HTR-8/SVneo (cell line): ENCODE data around the gene CYP11A1.

GRCh38 chr15:73727605-73728027 is 25.5 kb downstream of the INSYN1 start:
- RRBS: no CpG with 5 or more reads among the region's 5 CpGs

- RRBS: no CpG with 5 or more reads among the region's 5 CpGs
Measured at GRCh38 chr15:73920437-73920952, 5.8 kb upstream of the LOXL1 start.

- RRBS: no CpG with 5 or more reads among the region's 5 CpGs
Measured at GRCh38 chr15:73928800-73929175, 2.5 kb downstream of the LOXL1 start.

DNA sequence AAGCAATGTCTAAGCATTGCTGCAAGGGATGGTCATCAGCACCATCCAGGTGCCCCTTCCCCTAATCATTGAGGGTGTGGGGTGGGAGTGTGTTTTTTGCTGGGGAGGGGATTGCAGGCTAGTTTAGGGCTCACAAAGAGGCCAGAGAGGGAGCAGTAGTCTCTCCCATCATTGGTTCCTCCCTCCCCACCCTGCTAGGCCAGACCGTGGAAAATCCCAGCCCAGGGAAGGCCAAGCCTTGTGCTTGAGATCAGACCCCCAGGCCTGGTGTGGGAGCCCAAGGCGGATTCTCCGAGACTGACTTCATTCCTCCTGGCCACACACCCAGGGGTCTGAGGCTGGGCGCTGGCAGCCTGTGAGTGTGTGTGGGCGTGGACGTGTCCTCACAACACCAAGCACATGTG is 4.0 kb downstream of the LOXL1 start:
- RRBS: no CpG with 5 or more reads among the region's 6 CpGs

DNA sequence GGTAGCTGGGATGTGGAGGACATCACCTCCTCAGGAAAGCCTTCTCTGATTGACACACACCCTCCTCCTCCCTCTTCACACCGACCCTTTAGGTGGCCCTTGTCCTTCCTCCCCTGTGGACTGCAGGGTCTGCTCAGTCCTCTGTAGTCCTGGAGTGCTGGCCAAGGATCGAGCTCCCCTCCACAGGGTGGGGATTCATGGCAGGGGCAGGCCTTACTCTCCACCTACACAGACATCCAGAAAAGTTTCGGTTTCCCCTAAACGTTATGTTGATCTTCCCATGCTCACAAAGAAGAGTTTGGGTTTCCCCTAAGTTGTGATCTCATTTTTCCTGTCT is 10.4 kb downstream of the STOML1 start:
- RRBS: no CpG with 5 or more reads among the region's 4 CpGs

- RRBS: no CpG with 5 or more reads among the region's 8 CpGs
Measured at GRCh38 chr15:73989130-73989833, 2.8 kb downstream of the STOML1 start.

DNA sequence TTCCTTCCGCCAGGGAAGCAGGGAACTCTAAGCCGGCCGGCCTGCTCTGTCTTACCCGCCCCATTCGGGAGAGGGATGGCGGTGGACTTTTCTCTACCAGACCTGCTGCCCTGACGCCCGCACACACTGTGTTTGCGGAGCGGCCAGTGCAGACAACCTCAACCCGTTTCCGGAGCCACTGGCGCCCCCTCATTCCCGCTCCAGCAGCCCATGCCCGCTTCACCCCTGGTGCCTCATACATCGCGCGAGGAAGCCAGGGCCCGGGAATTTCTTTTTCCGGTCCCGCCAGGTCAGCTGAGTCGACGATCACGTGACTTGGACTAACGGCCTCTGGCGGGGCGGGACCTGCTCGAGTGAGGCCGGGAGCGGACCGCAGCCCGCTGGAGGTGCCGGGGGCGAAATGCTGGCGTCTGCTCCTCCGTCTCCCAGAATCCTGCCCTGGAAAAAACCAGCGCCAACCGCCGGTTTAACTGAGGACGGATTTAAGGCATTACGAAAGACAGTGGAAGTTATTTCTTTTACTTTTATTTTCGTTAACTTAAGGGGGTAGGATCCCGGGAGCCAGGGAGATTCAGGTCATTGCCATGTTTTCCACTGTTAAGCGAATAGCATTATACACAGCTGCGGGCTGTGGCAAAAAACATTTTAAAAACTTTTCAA is 17.7 kb upstream of the GOLGA6A start:
- RRBS: 7% methylated on average over 4 of the region's 45 CpGs

DNA sequence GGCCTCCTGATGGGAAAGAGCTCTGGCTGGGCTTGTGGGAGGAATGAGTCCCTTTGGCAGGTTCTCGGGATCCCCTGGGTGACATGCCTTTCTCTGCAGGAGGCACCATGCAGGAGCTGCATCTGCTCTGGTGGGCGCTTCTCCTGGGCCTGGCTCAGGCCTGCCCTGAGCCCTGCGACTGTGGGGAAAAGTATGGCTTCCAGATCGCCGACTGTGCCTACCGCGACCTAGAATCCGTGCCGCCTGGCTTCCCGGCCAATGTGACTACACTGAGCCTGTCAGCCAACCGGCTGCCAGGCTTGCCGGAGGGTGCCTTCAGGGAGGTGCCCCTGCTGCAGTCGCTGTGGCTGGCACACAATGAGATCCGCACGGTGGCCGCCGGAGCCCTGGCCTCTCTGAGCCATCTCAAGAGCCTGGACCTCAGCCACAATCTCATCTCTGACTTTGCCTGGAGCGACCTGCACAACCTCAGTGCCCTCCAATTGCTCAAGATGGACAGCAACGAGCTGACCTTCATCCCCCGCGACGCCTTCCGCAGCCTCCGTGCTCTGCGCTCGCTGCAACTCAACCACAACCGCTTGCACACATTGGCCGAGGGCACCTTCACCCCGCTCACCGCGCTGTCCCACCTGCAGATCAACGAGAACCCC is 1.4 kb downstream of the ISLR start:
- RRBS: 94% methylated on average over 5 of the region's 32 CpGs

- RRBS: no CpG with 5 or more reads among the region's 10 CpGs
Measured at GRCh38 chr15:74200976-74201659, 1.5 kb downstream of the STRA6 start.

DNA sequence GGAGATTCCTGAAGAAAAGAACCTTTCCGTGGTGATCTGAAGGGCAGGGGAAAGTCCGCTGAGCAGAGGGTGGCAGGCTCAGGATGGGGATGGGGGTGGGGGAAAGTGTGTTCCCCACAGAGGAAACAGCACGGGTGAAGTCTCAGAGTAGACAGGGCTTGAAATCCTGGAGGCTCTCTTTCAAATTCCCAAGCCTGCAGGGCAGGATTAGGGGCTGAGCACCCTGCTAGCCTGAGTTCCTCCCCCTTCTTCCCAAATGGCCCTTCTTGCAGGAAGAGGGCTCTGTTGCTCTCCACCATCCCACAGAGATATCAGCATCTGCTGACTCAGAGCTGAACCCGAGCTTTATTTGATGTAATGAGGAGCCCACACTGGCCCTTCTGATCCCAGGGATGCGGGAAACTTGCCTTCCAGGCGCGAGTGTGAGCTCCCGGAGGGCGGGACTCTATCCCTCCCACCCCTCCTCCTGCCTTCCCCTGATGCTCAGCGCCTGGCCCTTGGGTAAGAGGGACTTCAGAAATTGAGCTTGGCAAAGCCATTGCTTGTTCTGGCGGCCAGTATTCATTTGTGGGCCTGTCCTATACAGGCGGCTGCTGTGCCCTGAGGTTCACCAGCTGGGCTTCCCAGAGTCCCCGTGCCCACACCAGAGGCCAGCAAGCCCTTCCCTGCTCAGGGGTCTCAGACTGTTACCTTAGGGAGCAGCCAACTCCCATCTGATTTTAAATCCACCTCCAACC is 1.4 kb upstream of the STRA6 start:
- RRBS: no CpG with 5 or more reads among the region's 13 CpGs

GRCh38 chr15:74367385-74368264 is at the start of gene CYP11A1:
TSS of gene CYP11A1 (minus strand) at chr15:74367646.
- RRBS: no CpG with 5 or more reads among the region's 15 CpGs

DNA sequence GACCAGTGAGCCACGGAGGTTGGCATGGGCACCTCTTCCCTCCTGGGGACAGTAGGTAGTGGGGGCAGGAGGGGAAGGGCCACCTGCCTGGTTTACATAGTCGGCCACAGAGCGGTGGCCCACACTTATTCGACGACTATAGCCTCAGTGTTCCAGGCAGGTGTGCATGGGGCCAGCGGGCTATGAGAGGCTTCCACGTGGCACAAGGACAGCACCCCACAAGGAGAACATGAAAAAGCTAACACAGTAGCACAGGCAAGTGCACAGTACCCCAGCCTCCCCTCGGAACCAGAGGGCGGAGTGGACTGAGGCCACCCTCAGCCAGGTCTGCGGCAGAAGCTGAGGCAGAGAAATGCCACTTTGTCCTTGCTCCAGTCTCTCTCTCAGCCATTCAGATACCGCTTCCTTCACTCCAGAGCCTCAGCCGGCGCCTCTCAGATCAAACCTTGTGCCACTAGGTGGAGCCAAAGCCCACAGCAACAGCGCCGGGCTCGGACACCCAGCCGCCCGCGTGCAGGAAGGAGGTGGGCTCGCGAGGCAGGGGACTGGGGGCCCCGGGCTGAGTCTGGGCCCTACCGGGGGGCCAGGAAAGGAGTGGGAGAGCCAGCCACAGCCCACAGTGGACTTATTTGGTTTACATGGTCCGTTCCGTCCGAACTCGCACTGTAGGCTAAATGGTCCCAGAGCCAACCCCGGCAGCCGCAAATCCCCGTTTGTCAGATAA is 6.1 kb upstream of the CYP11A1 start:
- RRBS: 2% methylated on average over 16 of the region's 30 CpGs

DNA sequence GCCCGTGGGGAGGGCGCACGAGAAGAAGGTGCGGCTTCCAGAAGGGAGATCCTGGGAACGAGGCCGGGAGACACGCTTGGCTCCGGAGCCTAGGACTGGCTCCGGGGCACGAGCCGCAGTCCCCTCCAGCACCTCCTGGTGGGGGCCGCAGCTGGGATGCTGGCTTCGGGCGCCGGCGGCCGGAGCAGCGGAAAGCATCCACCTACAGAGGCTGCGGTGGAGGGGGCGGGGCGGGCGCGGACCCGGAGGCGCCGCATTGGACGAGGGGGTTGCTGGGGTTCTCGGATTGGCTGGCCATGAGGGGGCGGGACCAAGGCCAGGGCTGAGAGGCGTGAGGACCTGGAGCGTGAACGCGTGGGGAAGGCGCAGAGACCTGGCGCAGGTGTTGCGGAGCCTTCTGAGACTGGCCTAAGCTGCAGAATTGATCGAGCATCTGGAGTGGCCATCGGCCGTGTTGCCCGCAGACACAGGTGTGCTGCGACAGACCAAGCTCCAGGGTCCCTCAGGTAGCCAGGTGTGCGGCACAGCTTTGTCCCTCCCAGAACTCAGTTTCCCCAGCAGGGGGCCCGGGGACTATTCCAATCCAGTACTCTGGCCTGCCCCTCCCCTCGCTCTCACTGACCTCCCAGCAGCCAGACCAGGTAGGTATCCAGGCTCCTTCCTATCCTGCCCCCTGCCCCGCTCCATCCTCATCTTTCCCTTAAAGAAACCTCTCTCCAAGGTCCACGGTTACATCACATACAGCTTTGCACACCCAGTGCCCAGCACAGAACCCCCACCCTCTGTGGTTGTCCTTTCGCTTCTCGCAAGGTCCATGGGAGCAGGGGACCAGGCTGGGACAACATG is 7.0 kb upstream of the CYP11A1 start:
- RRBS: 2% methylated on average over 21 of the region's 48 CpGs

GRCh38 chr15:74389179-74390173 is 22.0 kb upstream of the CYP11A1 start:
- RRBS: no CpG with 5 or more reads among the region's 21 CpGs

GRCh38 chr15:74428795-74429489 is 4.8 kb downstream of the SEMA7A start:
- RRBS: no CpG with 5 or more reads among the region's 8 CpGs

DNA sequence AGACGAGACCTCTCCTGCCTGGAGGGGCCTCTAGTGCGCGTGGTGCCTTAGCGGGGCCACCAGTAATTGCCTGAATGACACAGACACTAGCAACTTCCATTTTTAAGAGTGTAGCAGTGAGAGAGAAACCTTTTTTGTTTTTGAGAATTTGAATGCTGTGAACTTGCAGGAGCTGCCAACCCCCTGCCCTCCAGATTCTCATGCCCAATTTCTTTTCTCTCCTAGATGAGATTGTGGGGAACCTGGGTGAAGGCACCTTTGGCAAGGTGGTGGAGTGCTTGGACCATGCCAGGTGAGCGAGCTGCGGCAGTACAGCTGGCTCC is 6.6 kb downstream of the CLK3 start:
- RRBS: no CpG with 5 or more reads among the region's 6 CpGs

DNA sequence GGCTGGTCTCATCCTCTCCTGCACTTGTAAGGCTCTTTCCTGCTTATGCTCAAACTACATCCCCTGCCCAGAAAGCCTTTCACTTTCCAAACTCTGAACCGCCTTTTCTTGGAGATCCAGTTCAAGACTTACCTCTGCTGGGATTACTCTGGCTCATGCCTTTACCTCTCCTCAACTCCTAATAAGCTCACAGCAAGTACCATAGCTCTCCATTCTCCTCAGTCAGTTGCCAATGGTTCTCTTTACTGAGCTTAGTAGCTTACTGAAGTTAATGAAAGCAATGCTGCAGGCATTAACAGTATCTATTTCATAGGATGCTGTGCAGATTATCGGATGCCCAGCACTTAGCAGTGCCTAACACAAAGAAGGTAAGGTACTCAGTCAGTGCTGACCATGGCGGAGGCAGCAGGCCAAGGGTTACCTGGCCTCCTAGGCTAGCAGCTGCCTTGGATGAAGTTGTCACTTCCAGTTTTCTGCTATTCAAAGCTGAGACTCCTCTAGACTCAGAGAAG is 20.4 kb downstream of the CLK3 start:
- RRBS: no CpG with 5 or more reads among the region's 3 CpGs

- RRBS: no CpG with 5 or more reads among the region's 6 CpGs
Measured at GRCh38 chr15:74643303-74643969, 27.8 kb downstream of the CLK3 start.

- RRBS: no CpG with 5 or more reads among the region's 14 CpGs
Measured at GRCh38 chr15:74787482-74788242, 5.8 kb downstream of the CSK start.

DNA sequence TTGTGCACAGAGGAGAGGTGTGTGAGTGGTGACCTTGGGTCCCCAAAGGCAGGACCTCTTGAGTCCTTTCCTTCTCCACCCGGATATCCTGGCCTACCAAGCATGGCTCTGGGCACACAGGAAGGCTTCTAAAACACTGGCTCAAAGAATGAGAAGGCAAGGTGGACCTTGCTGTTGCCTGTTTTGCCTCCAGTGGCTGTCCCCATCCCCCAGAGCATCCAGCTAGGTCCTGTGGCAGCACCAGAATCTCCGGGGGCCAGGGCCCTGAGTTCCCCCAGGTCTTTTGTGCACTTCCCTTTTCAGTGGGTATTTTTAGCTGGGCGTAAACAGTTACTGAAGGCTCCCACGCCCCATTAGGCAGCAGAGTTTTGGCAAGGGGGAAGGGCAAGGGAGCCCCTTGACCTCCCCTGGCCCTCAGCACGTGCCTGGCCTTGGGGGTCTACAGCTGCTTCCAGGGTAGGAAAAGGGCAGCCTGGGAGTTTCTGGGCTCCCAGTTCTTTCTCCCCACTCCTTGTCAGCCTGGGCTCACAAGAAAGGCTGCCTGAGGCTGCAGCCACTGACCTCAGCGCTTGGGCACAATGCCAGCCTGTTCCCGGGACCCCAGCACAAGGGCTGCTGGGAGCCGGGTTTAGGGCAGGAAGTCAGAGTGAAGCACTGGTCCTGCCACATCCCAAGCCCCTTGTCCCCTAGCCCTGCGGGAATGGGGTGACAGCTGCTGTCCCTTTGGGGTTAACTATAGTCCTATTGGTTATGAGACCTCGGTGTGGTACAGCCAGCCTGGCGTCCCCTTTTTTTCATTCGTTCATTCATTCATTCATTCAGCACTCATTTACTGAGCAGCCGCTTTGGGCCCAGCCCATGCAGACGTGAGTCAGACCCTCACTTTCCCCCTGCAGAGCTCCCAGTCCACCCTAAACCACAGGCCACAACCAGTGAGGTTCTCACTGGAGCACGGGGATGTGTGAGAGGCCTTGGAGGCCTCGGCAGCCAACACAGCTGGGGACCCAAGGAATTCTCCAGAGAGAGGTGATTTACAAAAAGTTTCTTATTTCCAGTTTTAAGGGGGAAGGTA is 8.4 kb downstream of the CSK start:
- RRBS: 93% methylated on average over 1 of the region's 16 CpGs